Brain (tissue), 1 donor: Measurements from ENCODE around the gene NEURL3.

DNA sequence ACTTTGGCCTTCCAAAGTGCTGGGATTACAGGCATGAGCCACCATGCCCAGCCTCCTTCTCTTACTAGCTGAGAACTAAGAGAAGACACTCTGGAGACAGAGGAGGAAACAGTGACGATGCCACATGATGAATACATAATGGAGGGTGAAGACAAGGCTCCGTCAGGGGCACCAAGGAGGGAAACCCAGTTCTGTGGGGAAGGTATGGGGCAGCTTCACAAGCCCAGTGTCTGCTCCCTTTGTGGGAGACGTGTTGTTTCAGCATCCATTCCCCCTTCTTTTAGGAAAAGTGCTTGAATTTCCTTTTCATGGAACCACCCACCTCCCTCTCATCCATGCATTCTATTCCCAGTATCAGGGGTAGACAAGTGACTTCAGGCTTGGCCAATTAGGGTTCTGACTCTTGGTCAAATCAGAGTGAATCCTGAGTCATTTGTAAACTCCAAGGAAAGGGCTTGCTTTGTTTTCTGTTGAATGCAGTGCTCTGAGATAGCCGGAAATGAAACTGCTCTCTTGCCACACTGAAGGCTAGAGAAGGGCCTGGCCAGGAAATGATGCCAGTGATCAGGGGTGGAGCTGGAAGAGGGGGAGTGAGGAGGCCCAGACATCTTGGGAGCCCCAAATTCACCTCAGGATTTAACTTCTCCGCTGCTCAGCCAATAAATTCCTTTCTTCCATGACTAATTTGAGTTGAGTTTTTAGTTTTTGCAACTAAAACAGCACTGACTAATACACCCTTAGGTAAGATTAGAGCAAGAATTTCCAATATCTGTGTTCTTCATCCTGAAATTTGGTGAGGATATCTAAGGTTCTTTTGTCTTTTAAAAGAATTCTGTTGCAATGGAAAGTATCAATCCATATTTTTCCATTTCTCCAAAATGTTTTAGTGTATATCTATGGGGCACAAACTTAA, 23.6 kb downstream of the TMEM127 start:
- RRBS: no CpG with 5 or more reads among the region's 5 CpGs

GRCh38 chr2:96249724-96250779, 15.7 kb downstream of the TMEM127 start:
- RRBS: no CpG with 5 or more reads among the region's 19 CpGs

- RRBS: no CpG with 5 or more reads among the region's 6 CpGs
Measured at GRCh38 chr2:96263964-96264599, 1.7 kb downstream of the TMEM127 start.

GRCh38 chr2:96275239-96275507, 9.1 kb downstream of the CIAO1 start:
- RRBS: no CpG with 5 or more reads among the region's 2 CpGs

- RRBS: no CpG with 5 or more reads among the region's 5 CpGs
Measured at GRCh38 chr2:96359826-96360399, 24.3 kb downstream of the NCAPH start.

GRCh38 chr2:96501972-96502391, 3.2 kb downstream of the NEURL3 start:
- RRBS: no CpG with 5 or more reads among the region's 10 CpGs

DNA sequence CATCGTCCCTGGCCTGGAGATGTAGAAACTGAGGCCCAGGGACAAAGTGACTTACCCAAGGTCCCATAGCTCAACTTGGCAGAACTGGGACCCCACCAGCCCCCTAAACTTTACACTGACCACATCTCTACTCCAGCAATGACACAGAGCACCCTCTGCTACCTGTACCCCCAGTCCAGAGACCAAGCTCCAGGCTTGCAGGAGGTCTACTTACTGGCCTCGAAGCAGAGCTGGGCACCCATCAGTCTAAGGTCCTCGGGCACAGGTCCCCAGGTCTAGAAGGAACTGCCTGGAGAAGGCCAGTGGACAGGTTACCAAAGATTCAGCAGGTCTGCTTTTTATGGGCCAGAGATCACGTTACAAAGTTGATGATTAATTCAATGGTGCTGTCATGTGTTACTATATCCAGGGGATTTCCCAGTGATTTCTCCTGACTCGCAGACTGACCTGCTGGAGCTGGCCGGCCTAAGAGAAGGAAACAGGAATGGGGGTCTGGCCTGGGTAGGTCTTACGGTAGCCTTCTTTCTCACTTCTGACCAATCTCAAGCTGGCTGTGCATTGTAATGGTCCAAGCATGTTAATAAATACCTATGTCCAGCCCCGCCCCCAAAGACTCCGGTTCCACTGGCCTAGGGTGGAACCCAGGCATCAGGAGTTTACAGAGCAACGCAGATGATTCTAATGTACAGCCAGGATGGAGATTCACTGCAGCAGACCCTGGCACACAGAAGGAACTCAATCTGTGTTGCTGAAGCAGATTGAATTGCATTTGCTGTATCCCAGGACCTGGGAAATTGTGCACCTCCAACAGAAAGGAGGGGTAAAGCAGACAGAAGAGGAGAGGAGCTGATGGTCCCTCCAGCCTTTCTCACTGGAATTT, at the start of gene NEURL3:
Gene NEURL3, minus strand, starts transcription at position 313 of the 880 bp plus-strand sequence.
- RRBS: no CpG with 5 or more reads among the region's 10 CpGs

DNA sequence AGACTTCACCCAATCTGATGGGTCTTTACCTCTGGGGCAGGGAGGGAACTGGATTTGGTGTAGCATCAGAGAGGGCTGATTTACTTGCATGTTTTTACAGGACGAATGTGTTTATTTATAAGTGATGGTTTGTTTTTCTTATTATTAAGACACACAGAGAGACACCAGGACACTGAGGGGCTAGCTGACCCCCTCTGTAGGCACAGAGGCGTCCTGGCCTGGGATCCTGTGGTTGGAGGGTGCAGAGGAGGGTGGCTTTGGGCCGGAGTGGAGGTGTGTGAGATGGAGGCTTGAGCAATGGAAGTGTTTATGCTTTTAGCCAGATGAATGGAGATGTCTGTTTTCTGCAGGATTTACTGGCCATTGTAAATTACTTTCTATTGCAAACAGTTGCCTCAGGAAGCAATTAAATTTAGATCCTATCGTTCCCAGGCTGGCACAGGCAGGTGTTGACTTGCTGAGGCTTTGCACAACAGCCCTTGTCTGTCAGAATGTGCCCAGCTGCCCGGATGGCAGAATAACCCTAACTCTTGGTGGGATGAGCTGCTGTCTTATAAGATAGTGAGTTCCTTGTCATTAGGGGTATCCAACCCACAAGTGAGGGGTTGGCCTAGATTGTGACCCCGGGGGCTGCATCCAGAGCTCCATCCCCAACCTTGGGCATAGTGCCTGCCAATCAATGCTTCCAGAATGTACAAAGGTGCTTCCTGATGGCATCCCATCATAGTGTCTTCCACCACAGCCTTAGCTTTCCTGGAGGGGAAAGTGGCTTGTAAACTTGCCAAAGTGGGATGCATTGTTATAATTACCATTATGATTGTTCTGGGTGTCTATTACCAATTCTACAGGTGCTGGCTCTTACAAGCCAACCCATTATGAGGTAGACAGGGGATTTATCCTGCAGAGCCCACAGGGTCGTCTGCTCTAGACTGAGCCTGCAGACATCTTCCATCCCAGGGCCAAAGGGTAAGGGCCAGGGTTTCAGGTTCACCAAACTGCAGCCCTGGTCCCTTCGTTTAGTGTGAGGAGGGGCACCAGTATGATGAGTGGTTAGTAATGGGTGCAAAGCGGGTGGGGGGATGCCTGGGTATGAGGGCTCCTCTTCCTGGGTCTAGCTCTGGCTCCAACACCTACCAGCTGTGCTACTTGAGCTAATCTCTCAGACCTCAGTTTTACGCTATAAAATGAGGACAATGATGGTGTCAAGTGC, 1.6 kb upstream of the ARID5A start:
- RRBS: 29% methylated on average over 1 of the region's 10 CpGs

DNA sequence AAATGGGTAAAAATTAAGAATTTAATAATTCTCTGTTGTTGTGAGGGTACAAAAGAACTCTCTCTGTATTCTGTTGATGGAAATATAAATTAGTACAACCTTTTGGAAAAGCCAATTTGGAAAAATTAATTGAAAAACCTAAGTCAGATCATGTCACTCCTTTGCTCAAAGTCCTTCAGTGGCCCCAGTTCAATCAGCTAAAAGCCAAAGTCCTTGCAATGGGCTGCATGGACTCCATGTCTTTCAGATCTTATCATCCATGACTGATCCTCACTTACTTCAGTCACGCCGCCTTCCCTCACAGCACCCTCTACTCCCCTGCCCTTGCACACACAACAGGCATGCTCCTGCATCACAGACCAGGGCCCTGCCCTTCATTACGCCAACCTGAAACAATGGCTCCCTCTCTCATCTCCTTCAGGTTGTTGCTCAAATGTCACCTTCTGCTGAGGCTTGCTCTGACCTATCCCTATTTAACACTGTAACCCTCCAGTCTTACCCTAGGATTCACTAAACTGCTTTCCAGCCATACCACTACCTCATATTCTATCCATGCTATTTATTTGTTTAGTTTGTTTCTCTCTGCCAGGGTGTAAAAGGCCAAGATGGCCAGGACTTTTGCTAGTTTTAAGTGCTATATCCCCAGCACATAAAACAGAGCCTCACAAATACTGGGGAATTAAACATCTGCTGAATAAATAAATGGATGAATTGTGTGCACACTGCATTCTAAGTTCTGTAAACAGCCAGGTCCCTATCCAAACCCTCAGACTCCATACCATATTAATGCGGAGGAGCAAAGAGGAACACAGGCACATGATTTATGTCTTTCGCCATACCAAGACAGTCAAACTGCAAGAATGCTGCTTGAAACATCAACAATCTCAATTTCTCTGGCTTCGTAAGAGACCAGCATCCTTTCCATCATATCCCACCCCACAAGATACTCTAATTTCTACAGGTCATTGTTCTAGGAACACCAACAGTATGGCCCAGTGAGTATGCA, 15.3 kb downstream of the KANSL3 start:
- RRBS: no CpG with 5 or more reads among the region's 6 CpGs

DNA sequence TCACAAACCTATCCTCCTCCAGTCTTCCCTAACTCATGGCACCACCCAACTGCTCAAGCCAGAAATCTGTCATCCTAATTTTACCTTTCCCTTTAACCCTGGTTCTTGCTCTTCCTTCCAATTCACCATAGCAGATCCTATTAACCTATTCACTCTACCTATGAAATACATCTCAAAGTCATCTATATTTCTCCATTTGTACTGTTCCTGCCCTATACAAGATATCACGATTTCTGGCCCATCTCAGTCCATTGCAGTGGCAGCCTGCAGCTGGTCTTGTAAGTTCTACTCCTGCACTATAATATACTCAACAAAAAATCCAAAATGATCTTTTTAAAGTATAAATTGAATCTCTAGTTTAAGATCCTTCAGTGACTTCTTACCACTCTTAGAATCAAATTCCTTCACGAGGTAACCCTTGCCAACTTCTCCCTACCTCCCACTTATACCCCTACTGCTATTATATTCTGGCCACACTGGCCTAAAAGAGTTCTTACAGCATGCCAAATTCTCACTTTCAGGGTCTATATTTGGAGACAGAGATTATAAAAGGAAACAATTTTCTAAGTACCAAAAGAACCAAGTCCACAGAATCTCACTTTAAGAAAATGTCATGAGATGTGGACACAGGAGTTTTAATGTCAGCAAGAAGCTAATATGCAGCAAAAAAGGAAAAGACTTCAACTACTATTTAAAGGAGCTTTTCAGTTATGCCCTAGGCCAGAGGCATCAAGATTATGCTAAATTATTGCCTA, 3.1 kb downstream of the KANSL3 start:
- RRBS: no CpG with 5 or more reads among the region's 2 CpGs

GRCh38 chr2:96786925-96787280, 26.2 kb downstream of the CNNM4 start:
- RRBS: no CpG with 5 or more reads among the region's 2 CpGs

DNA sequence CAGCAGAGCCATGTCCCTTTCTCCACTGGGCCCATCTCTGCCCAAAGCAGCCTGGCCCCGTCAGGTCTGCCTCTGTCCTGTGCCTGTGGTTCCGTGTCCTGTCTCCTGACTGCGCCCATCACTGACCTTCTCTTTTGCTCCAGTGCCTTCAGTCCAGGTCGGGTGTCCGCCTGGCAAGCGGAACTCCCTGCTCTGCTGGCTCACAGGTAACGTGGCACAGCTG, 15.2 kb upstream of the CNNM3 start:
- RRBS: no CpG with 5 or more reads among the region's 7 CpGs

DNA sequence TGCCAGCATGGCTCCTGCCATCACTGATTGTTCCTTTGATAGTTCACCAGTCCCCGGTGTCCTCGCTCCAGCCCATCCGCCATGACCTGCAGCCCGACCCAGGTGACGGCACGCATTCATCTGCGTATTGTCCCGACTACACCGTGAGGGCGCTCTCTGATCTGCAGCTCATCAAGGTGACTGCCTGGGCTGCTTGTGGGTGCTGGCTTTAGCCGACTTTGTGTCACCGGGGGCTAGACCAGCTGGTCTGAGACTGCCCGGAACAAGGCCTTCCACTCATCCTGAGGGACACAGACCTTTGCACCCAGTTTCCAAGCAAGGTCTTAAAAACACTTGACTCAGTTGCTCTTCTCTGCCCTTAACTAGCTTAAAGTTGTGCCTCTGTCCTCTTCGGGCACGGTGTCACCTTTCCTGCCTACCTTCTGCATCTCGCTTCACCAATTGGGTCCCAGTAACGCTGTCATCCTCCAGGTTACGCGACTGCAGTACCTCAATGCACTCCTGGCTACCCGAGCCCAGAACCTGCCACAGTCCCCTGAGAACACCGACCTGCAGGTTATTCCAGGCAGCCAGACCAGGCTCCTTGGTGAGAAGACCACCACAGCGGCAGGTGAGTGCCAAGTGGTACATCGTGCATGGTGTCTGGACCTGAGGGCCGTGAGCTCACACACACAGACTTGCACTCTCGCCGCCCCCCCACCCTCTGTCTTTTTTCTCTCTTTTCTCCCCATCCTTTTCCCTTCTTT, 12.6 kb downstream of the CNNM3 start:
- RRBS: no CpG with 5 or more reads among the region's 26 CpGs

DNA sequence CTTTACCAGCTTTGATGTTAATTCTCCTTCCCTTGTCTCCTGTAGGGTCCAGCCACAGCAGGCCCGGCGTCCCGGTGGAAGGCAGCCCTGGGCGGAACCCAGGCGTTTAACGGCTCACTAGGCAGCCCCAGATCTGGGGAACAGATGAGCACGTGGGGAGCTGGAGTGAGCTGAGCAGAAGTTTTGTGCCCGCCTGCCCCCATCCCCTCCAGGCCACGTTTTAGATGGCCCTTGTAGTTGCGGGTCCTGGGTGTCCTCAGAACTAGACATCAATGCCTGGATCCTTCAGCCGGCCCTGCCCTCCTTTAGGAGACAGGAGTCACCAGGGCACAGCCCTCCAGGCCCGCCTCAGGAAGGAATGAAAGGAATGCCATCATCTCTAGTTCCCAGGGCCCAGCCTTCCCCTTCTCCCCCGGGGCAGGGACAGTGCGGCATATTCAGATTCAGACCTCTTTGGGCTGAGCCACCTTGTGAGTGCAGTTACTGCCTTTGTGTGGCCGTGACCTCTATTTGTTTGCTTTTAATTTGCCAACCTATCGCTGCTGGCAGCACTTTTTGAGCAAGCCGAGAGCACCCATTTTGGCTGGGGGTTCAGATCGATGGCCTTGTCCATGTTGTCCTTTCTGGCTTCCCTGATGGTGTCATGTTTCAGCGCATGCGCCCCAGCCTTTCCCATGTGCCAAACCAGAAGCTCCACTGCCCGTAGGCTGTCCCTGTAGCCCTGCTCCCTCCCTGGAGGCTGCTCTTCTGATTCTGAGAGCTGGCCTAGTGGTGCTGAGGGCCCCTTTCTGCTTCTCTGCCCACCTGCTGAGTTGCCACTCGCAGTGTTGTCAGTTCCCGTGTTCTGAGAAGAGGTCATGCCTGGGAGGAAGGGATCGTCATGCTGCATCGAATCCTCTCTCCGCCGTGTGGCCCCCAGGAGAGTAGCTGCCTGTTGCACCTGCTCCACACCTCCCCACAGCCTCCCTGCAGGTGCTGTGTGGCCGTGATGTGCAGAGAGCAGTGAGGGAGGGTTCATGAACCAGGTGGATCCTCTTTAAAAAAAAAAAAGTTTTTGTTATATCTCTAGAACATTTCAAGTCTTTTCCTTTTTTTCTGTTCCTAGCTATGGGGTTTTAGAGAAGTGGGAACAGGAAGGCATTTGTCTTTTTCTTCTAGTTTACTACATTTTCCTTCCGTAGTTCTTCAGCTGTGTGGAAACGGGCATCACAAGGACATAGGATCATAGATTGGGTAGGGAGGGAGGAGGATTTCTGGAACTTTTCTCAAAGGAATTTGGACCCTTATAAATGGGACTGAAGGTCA, 10.9 kb downstream of the ANKRD23 start:
- RRBS: no CpG with 5 or more reads among the region's 30 CpGs

DNA sequence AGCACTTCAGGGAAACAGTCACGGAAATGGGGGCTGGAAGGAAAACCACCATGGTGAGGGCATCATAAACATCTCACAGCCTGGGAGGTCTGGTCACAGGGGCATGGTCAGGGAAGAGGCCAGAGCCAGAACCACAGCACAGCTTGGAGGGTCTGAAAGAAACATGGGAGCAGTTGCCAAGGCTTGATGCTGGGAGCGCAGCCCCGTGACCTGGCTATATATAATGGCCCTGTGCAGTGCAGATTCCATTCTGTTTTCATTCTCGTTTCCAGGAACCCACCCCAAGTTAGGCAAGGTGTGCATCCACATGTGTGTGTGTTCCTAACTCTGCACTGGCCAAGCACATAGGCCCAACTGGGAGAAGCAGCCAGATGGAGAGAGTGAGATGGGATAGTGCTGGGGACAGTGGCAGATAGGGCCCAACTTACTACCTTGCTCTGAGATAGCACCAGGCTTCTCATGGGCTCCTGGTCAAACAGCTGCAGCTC, 5.5 kb upstream of the ANKRD39 start:
- RRBS: no CpG with 5 or more reads among the region's 4 CpGs

GRCh38 chr2:96887414-96887965, 17.6 kb upstream of the SEMA4C start:
- RRBS: 9% methylated on average over 2 of the region's 17 CpGs

DNA sequence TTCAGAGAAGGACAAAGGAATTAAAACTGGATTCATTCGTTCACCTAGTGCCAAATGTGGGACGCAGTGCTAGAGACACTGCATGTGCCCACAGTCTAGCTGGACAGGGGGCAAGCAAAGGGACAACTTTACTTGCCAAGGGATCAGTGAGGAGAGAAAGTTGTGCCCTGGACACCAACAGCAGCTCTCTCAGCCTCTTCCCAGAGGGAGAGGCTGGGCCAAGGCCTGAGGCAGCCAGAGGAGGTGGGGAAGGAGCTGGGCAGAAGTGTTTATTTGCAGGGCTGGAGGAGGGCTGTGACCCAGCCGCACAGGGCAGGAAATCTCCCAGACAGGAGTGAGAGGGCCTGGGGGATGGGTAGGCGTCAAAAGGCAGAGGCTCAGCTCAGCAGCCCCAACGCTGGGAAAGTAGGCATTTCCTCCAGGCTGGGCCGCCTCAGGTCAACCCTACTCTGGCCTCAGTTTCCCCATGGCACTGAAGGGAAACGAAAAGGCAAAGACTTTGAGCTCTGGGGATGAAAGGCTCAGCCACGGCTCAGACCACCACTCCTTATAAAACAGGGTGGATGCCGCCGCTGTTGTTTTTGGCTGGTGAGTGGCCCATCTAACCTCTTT, 21.7 kb upstream of the SEMA4C start:
- RRBS: no CpG with 5 or more reads among the region's 10 CpGs

GRCh38 chr2:96912644-96913075, 42.8 kb upstream of the SEMA4C start:
- RRBS: no CpG with 5 or more reads among the region's 16 CpGs

GRCh38 chr2:97095295-97095801, 666 bp upstream of the FAHD2B start:
- RRBS: no CpG with 5 or more reads among the region's 17 CpGs

DNA sequence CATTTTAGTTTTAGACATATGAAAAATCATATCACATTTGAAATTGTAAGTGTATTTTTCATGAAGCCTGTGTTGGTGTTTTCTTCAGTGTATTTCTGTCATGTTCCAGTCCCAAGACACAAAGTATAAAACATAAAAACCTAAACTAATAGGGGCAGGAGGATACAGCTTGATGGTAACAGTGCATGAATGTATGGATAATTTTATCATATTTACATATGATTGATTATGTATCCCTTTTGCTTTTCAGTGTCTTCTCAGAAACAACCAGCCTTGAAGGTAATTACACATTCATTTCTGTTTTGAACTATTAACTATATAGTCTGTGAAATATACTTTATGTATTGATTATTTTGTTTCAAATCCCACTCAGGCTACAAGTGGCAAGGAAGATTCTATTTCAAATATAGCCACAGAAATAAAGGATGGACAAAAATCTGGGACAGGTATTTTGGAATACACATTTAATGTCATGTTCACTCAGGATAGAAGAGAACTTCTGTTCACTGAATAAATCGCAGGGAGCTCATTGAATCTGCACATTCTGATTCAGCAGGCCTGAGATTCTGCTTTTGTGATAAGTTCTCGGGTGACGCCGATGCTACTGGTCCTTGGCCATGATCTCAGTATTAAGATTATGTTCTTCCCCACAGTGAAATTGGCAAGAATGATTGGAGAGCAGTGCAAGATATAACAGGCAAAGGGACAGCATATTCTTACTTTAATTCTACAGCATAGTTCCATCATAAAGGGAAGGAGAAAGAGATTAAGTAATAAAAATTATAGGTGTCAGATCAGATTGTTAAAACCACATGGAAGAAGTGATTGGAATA, 29.7 kb downstream of the ANKRD36 start:
- RRBS: no CpG with 5 or more reads among the region's 4 CpGs